BJ (cell line): ENCODE results near the genes CDK4, DPY19L2, RXYLT1, TBC1D30 and LLPH.

DNA sequence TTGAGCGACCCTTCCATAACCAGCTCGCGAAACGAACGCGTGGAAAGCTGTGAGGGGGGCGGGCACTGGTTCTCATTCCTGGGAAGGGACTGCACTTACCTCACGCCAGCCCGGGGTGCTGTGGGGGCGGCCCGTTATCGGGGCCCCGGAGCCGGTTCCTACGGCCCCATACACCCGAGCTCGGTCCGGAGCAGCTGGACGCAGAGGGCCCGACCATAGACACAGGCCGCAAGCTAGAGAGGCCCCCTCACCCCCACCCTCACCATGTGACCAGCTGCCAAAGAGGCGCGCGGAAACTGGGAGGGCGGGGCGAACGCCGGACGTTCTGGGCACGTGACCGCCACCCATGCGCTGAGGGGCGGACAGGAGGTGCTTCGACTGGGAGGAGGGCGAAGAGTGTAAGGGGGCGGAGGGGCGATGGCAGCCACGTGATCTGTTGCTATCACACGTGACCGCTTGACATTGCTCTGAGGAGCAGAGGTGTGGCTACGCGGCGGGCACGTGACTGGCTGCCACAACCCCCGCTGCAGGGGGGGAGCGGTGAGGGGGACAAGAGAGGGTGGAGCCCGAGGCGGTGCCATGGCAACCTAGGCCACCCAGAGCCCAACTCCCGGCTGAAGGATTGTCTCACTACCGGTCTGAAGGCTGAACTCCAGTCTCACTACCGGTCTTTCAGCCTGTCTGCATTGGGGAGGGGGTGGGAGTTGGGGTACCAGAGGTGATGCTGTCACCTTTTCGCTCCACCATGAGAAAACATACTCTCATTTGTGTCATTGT is at the start of gene CDK4:
Gene CDK4 (minus strand): TSS at position 235 of the 777 bp plus-strand sequence.
- CAGE, long polyA plus RNA, result start-site peak on the minus strand centred at position 236 of the sequence, 88 bp wide, 480 and 321 reads in 2 replicates
- RRBS, result 0% methylated on average over 4 of the region's 52 CpGs

DNA sequence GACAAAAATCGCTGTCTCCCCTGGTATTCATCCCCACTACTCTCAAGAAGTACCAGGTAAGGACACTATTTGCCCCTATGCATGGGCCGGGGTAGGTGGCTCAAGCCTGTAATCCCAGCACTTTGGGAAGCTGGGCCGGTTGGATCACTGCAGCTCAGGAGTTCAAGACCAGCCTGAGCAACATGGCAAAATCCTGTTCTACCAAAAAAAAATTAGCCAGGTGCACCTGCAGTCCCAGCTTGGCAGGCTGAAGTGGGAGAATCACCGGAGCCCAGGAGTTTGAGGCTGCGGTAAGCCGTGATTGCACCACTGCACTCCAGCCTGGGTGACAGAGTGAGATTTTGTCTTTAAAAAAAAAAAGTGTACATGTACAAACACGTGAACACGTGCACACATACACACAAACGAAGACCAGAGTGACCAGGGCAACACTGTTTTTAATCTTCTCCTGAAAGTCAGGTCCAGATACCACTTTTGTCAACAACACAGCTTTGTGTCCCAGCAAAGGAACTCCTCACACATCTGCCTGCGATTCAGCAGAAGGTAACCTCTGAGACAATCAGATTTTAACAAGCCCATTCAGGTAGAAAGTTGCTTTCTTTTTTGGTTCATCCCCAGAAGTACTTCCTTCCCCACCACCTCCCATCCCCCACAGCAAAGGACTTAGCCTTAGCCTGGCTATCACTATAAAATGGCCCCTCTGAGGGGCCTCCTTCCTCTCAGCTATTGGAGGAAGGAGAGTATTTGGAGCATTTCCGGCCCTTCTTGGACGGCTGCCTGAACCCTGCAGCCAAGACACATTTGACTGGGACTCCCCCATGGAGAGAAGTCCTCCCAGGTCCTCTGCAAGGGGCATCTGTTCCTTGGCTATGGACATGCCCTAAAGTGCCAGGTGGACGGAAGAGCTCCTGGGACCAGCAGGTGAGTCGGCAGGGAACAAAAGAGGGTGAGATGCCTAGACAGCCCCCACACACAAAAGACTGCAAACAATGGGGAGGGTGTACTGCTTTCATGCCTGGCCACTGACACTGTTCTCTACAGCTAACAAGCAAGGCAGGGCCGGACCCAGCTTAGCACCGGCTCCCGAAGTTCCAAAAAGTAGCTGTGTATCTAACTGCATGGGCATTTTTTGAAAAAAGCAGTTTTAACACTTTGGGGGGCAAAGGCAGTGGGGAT is 9.8 kb downstream of the CTDSP2 start:
- CAGE, long polyA plus RNA, result no peak
- RRBS, result no CpG with 5 or more reads among the region's 17 CpGs

DNA sequence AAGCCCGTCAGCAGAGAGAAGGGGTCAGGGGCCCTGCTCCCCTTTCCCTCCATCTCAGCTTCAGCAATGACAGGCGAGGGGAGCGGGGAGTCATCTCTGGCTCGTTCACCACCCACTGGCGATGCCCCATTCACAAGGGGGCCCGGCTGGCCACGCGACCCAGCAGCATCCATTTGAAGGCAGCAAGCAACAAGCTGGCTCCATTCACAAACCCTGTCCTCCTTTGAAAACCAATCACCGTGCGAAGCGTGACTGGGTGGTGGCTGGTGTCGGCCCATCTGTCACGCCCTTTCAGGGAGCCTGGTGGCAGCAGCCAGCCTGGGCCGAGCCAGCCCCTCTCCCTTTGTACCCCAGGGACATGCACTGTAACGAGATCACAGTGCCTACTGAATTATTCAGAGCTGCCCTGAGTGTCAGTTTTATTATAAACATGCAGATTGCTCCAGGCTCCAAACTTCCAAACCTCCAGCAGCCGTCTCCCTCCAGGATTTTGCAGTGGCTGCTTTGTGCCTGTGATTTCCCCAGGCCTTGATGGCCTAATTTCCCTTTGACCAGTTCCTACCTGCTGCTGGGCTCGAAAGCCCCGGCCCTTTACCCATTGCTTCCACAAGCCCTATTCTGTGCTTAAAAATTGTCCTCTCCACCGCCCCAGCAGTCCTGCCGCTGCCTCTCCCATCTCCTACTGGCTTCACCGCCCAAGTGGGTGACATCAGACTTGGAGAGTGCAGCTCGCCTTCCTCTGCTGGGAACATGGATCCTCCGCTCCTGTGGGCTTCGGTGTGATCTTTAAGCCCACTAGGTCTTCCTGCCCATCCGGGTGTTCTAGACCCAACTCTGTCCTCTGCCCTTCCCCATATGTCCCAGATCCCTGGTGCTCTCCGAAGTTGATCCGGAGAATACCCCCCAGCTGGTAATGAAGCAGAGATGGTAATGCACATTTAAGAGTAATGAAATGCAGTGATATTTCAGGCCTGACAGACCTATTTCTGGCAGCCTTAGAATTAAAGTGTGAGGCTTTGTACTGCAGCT is 22.5 kb upstream of the CTDSP2 start:
- CAGE, long polyA plus RNA, result no peak
- RRBS, result 68% methylated on average over 3 of the region's 27 CpGs

GRCh38 chr12:58765195-58765575 is 155.1 kb downstream of the LRIG3 start:
- CAGE, long polyA plus RNA, result no peak
- RRBS, result no CpG with 5 or more reads among the region's 1 CpG

GRCh38 chr12:62345532-62345923 is 85.3 kb downstream of the USP15 start:
- CAGE, long polyA plus RNA, result no peak
- RRBS, result no CpG with 5 or more reads among the region's 4 CpGs

DNA sequence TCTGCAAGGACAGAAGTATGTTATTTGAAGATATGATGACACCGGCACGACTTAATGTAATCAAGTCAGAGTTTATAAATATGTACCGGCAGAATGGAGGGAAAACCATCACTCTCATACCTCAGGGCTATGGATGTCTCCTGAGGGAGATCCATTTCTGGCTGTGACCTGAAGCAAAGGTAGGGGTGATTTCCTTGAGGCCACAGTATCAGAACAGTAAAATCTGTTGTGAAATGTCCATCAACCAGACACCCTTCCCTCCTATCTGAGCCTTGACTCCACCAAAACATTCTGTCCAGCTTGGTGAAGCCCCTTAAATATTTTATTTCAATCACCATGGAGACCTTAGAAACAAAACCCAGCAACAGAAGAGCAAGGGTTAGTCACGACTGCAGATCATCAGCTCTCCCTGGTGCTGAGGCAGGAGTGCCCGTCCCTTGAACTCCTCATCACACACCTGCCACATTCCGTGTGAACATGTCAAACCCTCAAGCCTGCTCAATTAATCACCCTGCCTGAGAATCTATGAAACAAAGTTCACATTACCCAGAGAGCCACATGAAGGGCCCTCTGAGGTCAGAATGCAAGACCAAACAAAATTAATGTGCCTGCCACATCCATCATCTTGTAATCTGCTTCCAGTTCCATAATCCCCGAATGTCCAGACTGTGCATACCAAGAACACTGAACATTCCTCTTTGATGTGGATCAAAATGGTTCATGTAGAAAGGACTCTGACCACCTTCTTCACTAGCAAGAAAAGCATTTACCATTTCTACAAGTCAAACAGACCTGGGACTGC is 203.0 kb downstream of the PPM1H start:
- CAGE, long polyA plus RNA, result no peak
- RRBS, result no CpG with 5 or more reads among the region's 7 CpGs

- CAGE, long polyA plus RNA, result no peak
- RRBS, result 2% methylated on average over 19 of the region's 64 CpGs
Observed at GRCh38 chr12:63667831-63668865, at the start of gene DPY19L2. Gene DPY19L2 (minus strand): TSS chr12:63668493.

DNA sequence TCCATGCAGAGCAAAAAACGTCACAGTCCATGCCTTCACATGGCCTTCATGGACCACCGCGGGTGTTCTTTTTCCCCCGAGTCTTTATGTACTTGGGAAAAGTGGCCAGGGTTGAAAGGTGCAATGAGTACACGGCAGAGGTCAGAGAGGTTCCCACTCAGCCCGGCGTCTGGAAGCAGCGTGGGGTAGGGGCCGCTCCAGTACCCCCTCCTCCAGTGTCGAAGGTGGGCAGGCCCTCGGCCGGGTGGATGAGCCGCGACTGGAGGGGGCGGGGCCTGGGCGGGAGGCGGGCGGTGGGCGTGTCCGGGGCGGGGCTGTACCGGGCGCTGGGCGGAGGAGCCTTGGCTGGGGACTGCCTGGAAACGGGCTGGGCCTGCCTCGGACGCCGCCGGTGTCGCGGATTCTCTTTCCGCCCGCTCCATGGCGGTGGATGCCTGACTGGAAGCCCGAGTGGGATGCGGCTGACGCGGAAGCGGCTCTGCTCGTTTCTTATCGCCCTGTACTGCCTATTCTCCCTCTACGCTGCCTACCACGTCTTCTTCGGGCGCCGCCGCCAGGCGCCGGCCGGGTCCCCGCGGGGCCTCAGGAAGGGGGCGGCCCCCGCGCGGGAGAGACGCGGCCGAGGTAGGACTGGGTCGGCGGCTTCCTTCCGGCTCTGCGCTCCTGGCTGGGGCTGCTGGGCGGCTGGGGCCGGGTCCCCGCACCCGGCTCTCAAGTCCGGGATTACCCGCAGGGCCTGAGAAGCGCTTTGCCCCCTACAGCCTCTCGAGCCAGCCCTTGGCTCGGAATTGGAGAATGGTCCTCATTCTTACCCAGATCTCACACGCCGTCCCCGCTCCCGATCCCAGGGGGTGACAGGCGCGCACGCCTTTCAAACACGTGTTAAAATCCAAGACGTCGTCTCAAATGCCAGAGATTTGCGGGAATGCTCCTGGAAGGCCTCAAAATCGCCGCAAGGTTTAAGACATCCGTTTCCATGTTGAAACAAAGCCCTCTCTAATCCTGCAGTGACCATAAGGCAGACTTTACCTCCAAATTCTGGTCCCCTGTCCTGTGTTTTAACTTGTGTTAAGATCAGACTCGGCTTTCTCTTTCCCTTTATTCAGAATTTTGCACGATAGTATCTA is at the start of gene RXYLT1:
Gene RXYLT1 (plus strand): TSS at position 404 of the 1,127 bp plus-strand sequence.
- CAGE, long polyA plus RNA, result no peak
- RRBS, result 1% methylated on average over 35 of the region's 88 CpGs

GRCh38 chr12:63821611-63822881 is 22.5 kb upstream of the SRGAP1 start:
- CAGE, long polyA plus RNA, result no peak
- RRBS, result 11% methylated on average over 12 of the region's 58 CpGs

- CAGE, long polyA plus RNA, result no peak
- RRBS, result no CpG with 5 or more reads among the region's 3 CpGs
Observed at GRCh38 chr12:63845591-63846186, 1.2 kb downstream of the SRGAP1 start.

DNA sequence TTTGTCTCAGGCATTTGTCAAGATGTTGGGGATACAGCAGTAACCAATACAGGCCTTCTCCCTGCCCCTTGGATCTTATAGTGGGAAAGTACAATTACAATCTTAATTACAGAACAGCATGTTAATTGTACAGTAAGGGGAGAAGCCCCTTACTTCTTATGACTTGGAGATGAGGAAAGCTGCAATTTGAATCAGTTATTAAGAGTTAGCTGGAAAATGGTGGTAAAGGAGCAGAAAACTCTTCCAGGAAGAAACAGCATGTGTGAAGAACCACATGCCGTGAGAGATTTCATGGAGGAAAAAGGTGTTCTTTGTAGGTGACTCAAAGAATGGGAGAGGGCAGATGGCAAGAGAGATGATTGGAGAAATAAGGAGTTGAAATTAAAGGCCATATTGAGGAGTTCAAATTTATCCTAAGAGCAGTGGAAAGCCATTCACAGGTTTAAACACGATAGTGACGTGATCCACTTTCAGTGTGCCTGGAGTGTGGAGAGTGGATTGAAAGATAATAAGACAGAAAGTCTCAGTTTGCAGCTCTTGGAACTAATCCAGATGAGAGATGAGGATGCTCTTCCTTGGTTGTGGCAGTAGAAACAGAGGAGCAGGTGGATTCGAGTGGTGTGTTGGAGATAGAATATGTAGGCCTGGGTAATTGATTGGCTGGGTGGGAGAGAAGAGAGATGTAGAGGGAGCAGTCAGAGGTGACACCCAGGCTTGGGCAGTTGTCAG is 154.6 kb downstream of the SRGAP1 start:
- CAGE, long polyA plus RNA, result no peak
- RRBS, result no CpG with 5 or more reads among the region's 4 CpGs

DNA sequence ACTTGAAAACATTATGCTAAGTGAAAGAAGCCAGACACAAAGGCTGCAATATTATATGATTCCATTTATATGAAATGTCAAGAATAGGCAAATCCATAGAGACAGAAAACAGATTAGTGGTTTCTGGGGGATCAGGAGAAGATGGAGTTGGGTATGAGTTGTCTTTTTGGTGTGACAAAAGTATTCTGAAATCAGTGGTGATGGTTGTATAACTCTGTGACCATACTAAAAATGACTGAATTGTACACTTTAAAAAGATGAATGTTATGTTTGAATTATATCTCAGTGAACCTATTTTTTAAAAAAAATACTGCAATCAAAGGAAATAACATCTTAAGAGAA is 13.7 kb downstream of the TBK1 start:
- CAGE, long polyA plus RNA, result no peak

- CAGE, long polyA plus RNA, result no peak
- RRBS, result no CpG with 5 or more reads among the region's 6 CpGs
Observed at GRCh38 chr12:64635097-64635820, 25.0 kb downstream of the RASSF3 start.

DNA sequence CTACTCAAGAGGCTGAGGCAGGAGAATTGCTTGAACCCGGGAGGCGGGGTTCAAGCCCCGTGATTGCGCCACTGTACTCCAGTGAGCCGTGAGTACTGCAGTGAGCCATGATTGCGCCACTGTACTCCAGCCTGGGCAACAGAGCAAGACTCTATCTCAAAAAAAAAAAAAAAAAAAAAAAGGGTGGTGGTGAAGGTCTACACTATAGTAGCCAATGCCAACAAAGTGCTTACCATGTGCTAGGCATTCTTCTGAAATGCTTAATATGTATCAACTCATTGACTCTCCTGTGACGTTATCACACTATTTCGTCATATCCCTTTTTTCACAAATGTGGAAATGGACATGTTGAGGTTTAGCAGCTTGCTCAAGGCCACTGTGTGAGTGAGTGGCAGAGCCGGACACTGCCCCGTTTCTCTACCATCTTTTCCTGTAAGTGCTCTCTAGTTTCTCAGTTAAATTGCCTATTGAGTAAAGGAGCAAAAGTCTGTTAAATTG is 59.5 kb downstream of the GNS start:
- CAGE, long polyA plus RNA, result no peak
- RRBS, result no CpG with 5 or more reads among the region's 10 CpGs

GRCh38 chr12:64824317-64824802 is at the start of gene TBC1D30:
Gene TBC1D30 (plus strand): TSS chr12:64824647.
- CAGE, long polyA plus RNA, result no peak
- RRBS, result 2% methylated on average over 3 of the region's 44 CpGs

DNA sequence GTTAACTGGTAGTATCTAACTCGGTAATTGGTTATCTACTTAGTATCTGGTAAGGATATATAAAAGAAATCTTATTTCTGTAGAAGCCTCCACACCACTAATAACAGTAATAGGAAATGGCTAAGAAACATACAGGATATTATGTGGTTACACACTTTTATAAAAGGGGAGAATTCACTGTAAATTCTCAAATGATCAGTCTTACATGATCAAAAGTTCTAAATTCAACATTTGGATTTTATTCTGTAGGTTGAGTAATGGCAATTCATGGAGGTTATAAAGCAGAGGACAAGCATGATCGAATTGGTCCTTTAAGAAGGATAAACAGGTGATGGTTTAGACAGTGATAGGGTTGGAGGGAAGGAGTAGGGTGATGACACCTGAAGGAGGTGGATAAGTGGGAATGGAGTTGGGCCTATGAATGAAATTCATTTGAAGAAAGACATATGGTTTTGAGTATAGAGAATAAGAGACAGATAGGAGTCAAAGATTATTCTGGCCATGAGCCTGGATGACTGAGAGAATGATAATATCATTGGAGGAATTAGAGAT is 7.6 kb downstream of the LEMD3 start:
- CAGE, long polyA plus RNA, result no peak
- RRBS, result no CpG with 5 or more reads among the region's 2 CpGs

DNA sequence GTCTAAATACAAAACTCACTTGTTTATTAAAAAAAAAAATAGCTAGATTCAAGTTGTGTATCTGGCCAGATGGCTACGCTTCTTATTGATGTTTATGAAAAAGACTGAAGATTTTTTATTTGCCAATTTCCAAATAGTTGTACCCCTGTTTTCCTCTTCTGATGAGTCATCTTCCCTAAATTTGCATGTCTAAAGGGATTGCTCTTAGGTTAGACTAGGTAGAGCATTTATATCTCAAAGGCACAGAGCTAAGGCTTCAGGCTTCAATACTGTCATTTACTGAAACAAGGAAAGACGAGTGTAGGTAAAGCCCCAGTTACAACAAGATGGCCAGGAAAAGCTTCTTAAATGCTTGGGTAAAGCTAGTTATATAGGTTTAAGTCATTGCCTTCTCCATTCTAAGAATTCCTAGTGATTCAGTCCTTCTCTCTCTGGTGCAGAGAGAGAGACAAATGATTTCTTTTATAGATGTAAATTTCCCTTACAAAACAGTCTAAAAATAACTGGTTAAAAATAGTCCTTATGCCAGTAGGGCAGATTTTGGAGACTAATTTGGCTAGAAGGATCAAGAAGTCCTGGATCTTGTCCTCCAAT is 26.1 kb downstream of the LEMD3 start:
- CAGE, long polyA plus RNA, result no peak
- RRBS, result no CpG with 5 or more reads among the region's 2 CpGs

DNA sequence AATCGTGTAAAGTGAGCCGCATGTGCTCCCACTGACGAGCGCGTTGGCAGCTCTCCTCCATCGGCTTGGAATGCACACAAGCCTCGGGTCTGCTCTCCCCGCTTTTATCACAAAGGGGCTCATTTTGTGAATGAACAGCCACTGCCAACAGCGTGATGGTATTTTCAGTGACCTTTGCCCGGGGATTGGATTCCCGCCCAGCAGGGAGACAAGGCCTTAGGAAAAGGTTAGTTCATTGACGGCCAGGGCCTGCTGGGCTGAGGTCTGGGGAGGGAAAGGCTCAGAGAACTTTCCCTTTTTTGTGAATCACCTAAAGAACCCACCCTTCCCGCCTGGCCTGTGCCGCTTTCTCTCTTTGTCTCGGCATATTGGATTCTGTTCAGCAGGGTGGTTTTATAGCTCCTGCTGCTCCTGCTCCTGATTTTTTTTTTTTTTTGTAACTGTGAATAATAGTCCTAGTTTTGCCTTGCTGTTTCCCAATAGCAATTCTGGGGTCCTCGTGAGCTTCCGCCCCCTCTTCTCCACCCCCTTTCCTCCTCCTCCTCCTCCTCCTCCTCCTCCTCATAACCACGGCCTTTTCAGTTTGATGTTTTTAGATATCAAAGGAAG is 232.3 kb downstream of the MSRB3 start:
- CAGE, long polyA plus RNA, result no peak
- RRBS, result no CpG with 5 or more reads among the region's 18 CpGs

DNA sequence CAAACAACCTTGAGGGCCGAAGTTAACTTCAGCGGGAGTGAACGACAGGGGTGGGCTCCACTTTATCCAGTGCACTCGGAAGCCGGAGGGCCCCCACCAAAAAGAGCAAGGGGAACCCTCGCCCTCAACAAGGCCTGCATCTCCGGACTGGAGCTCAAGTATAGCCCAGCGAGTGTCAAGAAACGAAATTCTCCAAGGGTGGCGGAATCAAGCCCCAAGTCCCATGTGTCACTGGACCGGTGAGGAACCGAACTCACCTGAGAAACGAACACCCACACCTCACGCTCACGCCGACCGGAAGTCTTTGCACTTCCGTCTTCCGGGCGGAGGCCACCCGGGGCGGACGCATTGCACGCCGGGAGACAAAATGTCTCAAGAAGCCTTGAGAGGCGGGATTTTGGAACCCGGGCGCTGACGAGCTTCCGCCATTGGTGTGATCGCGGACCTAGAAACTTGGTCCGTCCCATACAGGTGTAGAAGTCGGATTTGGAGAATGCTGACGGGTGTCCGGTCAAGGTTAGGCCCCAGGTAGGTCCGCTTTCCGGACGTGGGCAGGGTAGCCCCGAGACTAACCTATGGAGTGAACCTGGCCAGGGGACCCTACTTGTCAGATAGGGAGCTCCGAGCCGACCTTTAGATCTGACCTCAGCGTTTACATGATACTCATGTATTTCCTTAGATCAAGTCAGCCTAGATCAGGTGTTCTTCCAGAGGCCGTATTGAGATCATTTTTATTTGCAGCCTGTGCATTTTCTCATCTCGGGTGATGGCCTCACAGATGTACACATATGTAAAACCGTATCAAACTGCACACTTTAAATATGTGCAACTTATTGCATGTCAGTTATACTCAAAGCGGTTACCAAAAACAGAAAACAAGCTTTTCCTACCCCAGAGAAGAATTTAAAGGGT is at the start of gene LLPH:
Gene LLPH (minus strand): TSS at position 303 of the 912 bp plus-strand sequence.
- CAGE, long polyA plus RNA, result start-site peak on the minus strand centred at position 294 of the sequence, 36 bp wide, 1,513 and 1,219 reads in 2 replicates
- RRBS, result 1% methylated on average over 20 of the region's 47 CpGs

GRCh38 chr12:66235091-66235933 is 46.3 kb downstream of the IRAK3 start:
- CAGE, long polyA plus RNA, result no peak
- RRBS, result 2% methylated on average over 4 of the region's 70 CpGs